Right lobe of liver (tissue), 4 donors: ENCODE data around the genes TMEM208 and NUTF2.

GRCh38 chr16:66953447-66953957, 7.6 kb upstream of the CES3 start:
- PRO-cap, 4 experiments, result no peak in any of the 4 experiments
- RAMPAGE, long total RNA, 2 experiments, result no peak in any of the 2 experiments

- PRO-cap, 4 experiments, result no peak in any of the 4 experiments
- RAMPAGE, long total RNA, 2 experiments, result no peak in any of the 2 experiments
Measured at GRCh38 chr16:66996832-66997416, 8.5 kb downstream of the CES4A start.

DNA sequence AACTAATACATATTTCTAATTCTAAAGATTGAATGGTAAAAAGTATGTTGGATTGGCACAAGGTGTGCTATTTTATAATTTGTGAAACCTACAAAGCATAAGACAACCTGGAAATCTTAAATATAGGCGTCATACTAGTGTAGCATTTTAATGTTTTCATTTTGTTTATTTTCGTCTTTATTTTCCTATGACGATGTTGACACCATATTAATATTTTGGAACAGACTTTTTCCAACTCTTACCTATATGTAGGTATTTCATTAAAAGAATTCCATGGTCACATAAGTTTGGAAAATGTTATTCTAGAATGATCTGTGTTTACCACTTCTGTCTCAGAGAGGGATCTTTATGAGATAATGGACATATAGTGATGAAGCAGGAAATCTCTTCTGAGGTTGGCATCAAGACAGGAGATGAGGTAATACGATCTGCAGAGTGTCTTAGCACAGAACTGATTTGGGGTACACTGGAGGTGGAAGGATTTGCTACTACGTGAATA, 5.3 kb downstream of the CBFB start:
- PRO-cap, 4 experiments, result no peak in any of the 4 experiments
- RAMPAGE, long total RNA, 2 experiments, result no peak in any of the 2 experiments

DNA sequence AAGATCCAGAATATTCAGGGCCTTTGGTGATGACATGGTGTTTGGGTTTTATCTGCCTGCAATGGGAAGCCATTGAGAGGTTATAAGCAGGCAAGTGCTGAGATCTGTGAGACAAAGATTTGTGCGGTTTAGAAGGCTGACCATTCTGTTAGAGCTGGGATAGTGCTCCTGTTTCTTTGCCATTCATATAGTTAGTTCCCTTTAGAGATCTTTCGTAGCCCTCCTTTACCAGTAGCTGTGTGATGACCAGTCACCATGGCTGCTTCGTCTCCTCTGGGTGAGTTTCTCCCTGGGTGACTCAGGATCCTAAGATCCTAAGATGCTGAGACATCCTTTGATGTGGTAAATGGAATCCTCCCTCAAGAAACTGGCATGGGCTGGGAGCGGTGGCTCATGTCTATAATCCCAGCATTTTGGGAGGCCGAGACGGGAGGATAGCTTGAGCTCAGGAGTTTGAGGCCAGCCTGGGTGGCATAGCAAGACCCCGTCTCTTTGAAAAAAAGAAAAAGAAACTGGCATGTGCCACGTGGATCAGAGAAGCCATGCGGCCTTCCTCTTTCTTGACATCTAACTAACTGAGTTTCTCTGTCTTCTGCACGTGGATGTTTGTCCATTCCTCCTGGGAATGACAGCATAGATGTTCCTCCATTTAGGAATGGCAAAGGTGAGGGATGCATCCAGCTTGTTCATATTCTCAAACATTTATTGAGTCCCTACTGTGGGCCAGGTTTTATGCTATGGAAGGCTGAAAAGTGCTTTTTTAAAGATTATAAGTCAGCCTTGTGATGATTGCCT, 6.0 kb downstream of the PHAF1 start:
- PRO-cap, 4 experiments, result no peak in any of the 4 experiments
- RAMPAGE, long total RNA, 2 experiments, result no peak in any of the 2 experiments

DNA sequence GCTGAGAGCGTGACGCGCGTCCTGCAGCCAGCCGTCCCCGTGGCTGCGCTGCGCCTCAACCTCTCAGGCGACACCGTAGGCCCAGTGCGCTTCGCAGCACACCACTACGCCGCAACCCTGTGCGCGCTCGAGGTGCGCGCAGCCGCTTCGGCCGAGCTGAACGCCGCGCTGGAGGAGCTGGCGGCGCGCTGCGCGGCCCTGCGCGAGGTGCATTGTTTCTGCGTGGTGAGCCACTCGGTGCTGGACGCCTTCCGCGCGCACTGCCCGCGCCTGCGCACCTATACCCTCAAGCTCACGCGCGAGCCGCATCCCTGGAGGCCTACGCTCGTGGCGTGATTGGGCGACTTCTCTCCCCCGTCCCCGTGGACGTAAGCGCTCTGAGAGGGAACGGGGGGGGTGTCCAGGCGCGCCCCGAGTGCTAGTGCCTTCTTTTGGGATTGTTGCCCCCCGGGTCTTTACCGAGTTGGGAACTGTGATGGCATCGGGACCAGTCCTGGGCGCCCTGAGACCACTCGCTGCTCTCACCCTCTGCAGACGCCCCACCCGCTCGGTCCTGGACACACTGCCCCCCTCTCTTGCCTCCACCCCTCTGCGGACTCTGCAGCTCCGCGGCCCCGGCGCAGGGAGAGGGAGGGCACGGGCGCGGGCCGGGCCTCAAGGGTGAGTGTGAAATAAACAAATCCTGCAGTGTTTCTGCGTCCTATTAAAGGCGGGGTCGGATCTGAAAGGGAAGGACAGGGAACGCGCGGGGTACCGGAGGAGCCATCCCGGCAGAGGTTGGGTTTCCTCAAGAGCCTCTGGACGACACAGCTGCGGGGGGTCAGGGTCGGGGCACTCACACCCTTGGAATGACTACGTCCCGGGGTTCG, 826 bp upstream of the HSF4 start:
- PRO-cap, 4 experiments, result no peak in any of the 4 experiments
- RAMPAGE, long total RNA, 2 experiments, result no peak in any of the 2 experiments

DNA sequence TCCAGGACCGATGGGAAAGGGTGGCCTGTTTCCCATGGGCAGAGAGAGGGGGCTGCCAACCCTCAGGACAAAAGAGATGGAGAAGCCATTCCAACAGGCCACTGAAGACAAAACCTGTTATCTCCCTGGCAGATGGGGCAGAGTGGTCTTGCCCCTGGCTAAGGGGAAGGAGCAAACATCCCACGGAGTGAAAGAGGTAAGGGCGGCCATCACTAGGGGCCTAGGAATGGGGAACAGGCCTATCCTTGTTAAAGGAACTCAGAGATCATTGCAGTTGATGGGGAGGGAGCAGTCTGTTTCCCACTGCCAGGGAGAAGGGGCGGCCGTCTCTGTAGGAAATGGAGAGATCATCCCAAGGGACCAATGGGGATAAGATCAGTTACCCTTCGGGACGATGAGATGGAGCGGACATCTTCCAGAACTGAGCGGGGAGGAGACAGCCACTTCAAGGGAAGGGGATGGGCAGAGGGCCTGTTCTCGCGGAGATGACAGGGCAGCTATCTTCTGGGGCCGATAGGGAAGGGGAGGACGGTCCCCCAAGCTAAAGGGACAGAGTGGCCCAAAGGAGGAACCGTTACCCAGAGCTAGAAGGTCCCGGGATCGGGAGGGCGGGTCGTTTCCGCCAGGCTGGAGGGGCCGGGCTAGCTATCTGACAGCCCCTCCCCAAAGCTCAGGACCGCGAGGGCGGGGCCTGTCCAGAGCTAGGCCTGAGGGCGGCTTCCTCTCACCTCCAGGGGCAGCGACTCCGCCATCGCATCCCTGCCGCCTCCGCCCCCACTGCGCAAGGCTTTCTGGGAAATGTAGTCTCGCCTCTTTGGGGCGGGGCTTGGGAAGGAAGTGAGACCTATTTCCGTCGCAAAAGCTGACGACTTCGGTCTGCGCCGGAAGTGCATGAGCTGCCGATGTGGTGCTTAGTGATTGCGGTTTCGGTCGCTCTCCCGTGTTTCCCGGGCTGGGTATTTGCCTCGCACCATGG, at the start of gene TMEM208:
TMEM208 (plus strand) TSS at position 884 of the 976 bp plus-strand sequence.
- PRO-cap, 4 experiments, result peak in 4 of 4 experiments; most common plus-strand start position 892 of the sequence (in 2); most common minus-strand start position 779 of the sequence (in 4)
- RAMPAGE, long total RNA, 2 experiments, result start-site peak on the plus strand in 2 of 2 experiments, centred at position 894 of the sequence, 304 to 503 reads per replicate; start-site peak on the minus strand in 2 of 2 experiments, centred at positions 620 to 773 of the sequence, 8 to 10 reads per replicate

GRCh38 chr16:67430705-67431046, 245 bp upstream of the HSD11B2 start:
- PRO-cap, 4 experiments, result peak in 4 of 4 experiments; most common minus-strand start chr16:67430937 (in 4)
- RAMPAGE, long total RNA, 2 experiments, result no peak in any of the 2 experiments

DNA sequence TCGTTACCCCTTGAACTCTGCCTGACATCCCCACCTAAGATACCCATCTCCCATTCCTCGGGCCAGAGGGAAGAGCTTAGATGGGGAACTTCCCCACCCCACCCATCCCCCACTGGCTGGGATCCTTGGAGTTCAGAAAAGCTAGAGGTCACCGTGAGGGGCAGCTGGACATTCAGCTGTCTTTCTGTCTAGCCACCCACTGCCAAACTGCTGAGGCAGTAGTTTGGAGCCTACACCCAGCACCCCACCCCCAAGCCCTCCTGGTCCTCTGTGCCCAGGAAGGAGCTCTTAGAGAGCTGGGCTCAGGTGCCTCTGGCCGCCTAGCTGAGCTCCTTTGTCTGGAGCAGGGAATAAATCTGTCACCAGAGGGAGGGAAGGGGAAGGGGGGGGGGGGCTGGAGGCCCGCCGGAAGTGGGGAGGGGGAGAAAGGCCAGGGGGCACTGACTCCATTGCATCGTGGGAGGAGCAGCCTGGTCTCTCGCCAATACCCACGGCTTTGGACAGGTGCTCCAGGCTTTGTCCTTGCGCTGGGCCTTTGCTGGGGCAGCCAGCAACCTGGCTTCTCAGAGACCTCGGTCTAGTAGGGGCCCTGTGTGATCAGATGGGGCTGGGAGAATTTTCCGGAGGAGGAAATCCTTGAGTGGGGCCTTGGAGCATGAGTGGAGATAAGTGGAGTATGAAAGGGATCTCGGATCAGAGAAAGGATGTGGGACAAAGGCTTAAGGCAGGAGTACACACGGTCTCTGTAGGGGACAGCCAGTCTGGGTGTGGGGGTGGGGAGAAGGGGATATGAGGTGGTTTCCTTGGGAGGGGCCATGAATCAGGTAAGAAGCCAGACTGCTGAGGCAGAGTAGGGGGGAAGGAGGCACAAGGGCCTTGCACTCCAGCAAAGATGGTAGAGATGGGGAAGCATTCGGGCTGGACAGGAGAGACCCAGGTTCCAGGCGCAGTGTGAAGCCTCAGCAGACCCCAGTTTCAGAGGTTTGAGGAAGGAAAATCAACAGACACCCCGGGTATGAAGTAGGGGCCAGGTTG, 1.3 kb downstream of the HSD11B2 start:
- PRO-cap, 4 experiments, result no peak in any of the 4 experiments
- RAMPAGE, long total RNA, 2 experiments, result no peak in any of the 2 experiments

DNA sequence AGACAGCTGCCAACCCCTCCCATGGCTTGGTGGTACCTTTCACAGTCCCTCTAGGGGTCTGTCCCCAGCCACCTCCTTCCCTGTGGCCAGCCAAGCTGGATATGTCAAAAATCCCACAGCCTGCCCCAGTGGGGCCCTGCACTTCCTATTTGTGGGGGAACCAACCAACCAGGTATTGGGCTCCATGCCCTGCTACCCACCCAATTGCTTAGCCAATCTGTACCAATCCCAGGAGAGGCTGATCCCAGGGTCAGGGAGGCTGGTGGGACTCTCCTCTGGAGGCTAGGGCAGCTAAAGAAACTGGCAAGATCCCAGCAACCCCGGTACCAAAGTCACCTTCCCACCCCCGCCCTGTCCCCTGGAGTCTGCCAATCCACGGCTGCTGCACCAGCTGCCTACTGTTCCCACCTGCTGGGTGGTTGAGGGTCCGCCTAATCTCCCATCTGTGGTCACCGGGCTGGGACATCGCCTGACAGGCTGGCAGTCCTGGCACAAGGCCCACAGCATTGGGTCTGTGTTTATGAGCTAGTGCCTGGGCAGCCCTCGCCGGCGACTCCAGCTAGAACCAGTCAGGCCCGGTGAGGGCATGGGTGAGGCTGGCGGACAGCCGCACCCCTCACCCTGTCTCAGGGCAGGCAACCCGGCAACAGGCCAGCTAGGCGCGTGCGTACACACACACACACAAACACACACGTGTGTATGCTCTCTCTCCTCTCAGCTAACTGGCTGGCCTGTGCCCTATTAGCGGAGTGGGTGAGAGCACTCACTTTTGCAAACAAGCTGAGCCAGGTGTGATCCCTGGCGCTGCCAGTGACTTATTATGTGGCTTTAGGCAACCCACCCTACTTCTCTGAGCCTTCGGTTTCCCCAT, 10.2 kb downstream of the HSD11B2 start:
- PRO-cap, 4 experiments, result no peak in any of the 4 experiments
- RAMPAGE, long total RNA, 2 experiments, result no peak in any of the 2 experiments

DNA sequence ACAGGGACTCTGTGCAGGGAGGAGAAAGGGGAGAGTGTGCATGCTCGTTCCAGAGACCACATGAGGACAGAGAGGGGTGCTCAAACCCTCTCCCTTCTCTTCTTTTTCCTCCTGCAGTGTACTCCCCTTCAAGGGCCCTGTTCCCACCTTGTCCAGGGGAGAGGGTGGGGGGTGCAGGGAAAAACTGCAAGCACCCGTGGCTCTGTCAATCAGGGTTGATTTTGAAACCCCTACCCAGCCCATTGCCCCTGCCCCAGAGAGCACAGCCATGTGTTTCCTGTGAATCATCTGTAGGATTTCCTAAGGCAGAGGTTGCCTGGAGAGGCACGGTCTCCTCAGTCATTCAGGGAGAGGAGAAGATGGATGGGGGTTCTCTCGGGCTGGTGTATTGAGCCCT, 3.3 kb upstream of the AGRP start:
- PRO-cap, 4 experiments, result no peak in any of the 4 experiments
- RAMPAGE, long total RNA, 2 experiments, result no peak in any of the 2 experiments

GRCh38 chr16:67518428-67519157, 10.0 kb upstream of the RIPOR1 start:
- PRO-cap, 4 experiments, result no peak in any of the 4 experiments
- RAMPAGE, long total RNA, 2 experiments, result no peak in any of the 2 experiments

DNA sequence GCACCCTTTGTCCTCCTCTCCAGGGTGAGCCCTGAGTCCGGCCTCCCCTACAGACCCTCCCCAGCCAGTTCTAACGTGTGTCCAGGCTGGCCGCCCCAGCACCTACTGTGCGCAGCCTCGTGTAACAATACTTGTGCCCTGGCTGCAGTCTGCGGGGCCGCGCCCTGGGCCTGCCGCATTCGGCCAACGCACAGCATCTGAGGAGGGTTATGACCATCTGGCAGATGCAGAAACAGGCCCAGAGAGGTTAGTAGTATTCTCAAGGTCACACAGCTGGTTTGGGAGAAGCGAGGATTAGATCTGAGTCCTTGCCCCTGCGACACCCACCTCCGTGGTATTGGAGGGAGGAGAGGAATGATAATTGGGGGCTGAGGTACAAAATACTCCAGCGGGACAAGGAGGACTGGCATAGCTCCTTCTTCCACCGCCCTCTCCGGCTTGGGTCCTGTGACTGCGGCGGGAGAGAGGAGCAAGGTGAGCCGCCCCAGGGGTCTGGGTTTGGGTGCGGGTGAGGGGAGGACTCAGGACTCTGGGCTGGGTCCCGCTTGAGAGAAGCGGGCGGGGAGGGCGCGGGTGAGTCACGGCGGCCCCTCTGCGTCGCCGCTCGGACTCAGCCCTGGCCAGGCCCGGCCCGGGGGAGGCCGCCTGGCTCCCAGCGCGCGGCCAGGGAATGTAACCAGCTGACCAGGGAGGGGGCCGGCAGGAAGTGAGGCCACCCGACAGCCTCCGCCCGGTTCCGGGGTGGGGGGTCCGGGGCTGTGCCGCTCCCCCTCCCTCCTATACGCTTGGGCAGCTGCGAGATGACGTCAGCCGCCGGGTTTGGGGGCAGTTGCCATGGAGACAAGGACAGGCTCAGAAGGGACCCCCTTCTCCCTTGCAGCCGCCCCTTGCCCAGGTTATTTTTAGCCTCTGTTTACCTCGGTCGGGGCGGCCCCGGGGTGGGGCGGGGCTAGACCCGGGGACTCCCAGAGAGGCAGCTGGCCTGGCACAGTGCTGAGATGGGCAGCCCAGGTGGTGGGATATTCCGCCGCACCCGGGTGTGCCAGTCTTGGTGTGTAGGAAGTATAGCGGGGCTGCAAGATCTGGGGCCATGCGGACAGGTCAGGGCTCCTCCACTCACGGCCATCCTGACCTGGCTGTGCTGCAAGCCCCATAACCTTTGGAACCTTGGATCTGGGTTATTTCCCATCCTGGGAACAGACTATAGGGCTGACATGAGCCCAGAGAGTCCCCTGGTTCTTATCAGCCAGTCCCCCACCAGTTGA, 1.4 kb downstream of the RIPOR1 start:
- PRO-cap, 4 experiments, result peak in 4 of 4 experiments; most common plus-strand start position 990 of the sequence (in 2); most common minus-strand start position 674 of the sequence (in 3)
- RAMPAGE, long total RNA, 2 experiments, result no peak in any of the 2 experiments

- PRO-cap, 4 experiments, result peak in 4 of 4 experiments; most common plus-strand start chr16:67531571 (in 4); most common minus-strand start chr16:67531429 (in 3)
- RAMPAGE, long total RNA, 2 experiments, result no peak in any of the 2 experiments
Measured at GRCh38 chr16:67530989-67531751, 2.5 kb downstream of the RIPOR1 start.

GRCh38 chr16:67548565-67549142, 13.7 kb upstream of the CTCF start:
- PRO-cap, 4 experiments, result no peak in any of the 4 experiments
- RAMPAGE, long total RNA, 2 experiments, result no peak in any of the 2 experiments

DNA sequence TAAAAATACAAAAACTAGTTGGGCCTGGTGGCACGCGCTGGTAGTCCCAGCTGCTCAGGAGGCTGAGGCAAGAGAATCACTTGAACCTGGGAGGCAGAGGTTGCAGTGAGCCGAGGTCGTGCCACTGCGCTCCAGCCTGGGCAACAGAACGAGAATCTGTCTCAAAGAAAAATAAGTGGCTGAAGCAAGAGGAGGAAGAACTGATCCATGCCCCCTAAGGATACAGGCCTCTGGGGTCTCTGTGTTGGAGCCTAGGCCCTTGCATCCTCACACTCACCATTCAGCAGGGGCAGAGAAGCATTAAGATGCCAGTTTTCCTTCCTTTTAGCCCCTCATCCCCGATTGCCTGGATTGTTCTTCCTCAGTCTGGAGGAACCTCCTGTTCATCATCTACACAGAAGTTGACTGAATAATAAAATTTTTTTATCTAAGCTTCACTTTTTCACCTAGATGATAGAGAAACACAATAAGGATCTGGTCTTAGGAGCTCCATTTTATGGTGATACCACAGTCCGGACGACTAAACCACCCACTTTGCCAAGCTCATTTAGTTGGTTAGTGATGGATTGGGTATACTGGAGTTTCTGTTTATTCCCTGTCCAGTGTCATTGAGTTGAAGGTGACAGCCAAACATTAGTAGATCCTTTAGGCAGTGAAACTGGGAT, 37.0 kb downstream of the CTCF start:
- PRO-cap, 4 experiments, result no peak in any of the 4 experiments
- RAMPAGE, long total RNA, 2 experiments, result no peak in any of the 2 experiments

DNA sequence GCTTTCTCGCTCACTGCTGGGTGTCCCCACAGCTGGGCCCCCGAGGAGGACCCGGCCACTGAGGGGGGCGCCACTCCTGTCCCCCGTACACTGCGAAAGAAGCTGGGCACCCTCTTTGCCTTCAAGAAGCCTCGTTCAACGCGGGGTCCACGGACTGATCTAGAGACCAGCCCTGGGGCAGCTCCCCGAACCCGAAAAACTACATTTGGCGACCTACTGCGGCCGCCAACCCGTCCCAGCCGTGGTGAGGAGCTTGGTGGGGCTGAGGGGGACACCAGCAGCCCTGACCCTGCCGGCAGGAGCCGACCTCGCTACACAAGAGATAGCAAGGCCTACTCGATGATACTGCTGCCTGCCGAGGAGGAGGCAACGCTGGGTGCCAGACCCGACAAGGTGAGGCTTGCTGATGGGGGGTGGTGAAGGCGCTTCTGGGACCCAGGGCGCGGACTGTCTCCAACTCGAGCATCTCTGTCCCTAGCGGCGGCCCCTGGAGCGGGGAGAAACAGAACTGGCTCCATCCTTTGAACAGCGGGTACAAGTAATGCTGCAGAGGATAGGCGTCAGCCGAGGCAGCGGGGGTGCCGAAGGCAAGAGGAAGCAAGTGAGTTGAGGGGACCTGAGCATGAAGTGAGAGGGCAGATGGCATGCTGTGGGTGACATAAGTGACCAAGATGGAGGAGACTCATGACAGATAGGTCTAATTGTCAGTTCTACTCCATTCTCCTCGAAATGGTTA, 5.6 kb downstream of the ACD start:
- PRO-cap, 4 experiments, result no peak in any of the 4 experiments
- RAMPAGE, long total RNA, 2 experiments, result no peak in any of the 2 experiments

GRCh38 chr16:67844264-67844900, 2.3 kb downstream of the THAP11 start:
- PRO-cap, 4 experiments, result no peak in any of the 4 experiments
- RAMPAGE, long total RNA, 2 experiments, result no peak in any of the 2 experiments

- PRO-cap, 4 experiments, result peak in 4 of 4 experiments; most common plus-strand start chr16:67846935 (in 4); most common minus-strand start chr16:67846663 (in 3)
- RAMPAGE, long total RNA, 2 experiments, result start-site peak on the plus strand in 2 of 2 experiments, at chr16:67846881-67846965 at its widest, 3,967 to 5,331 reads per replicate
Measured at GRCh38 chr16:67846294-67847070, at the start of gene NUTF2. TSS of gene NUTF2 (plus strand) at chr16:67846933.

GRCh38 chr16:67882292-67883361, 2.1 kb upstream of the NRN1L start:
- PRO-cap, 4 experiments, result no peak in any of the 4 experiments
- RAMPAGE, long total RNA, 2 experiments, result no peak in any of the 2 experiments

DNA sequence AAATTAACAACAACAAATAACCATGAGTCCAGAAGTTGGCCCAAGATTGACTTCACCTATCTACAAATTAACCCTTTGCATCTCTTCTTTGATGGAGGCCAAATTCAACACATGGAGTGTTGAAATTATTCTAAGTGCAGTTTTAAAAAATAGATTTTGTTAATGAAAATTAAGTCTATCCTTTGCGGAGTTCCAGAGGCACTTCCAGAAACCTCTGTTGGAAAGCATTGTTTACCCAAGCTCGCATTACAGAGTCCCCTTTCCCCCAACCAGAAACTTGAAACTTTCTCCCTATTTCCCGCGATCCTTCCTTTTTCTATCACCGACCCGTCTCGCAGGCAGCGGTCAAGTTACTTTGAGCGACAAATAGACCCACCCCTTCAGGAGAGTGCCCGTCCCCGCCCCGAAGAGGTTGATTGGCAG, 326 bp upstream of the PSKH1 start:
- PRO-cap, 4 experiments, result peak in 4 of 4 experiments; most common minus-strand start position 321 of the sequence (in 3)
- RAMPAGE, long total RNA, 2 experiments, result no peak in any of the 2 experiments